T47D (cell line): ENCODE data around the gene HNRNPK.

DNA sequence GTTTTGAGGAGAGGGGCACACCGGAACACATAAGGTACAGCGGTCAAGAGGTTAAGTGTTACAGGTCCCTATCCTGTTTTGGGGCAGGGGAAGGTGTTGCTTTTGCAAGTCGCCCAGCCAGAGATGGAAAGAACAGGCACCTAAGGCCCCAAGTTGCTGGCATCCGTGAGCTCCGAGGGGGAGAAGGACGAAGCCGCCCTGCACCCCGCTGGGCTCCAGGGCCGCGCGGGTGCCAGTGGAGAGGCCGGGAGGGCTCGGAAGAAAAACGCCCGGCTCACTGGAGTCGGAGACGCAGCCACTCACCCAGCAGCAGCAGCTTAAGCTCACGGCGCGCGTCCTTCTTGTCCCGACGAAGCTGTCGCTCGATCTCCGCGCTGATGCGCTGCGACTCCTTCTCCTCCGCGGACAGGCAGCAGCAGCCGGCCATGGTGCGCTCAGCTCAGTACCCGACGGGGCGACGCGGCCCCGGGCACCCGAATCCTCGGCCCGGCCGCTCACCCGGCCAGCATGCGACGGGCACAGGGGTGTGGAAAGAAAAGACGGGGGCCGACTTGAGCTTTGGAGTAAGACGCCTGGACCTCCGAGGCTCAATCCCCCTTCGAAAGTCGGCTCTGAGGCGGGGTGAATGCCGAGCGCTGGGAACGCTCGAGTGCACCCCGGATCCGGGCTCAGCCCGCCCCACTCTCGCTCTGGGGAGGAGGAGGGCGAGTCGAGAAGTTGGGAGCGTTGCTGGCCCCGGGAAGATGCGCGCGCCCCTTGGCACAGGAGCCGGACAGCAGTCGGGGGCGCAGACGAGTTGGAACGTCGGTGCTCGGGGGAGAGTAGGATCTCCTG is 538 bp downstream of the GNA14 start:
- RRBS = 9% methylated on average over 15 of the region's 75 CpGs

DNA sequence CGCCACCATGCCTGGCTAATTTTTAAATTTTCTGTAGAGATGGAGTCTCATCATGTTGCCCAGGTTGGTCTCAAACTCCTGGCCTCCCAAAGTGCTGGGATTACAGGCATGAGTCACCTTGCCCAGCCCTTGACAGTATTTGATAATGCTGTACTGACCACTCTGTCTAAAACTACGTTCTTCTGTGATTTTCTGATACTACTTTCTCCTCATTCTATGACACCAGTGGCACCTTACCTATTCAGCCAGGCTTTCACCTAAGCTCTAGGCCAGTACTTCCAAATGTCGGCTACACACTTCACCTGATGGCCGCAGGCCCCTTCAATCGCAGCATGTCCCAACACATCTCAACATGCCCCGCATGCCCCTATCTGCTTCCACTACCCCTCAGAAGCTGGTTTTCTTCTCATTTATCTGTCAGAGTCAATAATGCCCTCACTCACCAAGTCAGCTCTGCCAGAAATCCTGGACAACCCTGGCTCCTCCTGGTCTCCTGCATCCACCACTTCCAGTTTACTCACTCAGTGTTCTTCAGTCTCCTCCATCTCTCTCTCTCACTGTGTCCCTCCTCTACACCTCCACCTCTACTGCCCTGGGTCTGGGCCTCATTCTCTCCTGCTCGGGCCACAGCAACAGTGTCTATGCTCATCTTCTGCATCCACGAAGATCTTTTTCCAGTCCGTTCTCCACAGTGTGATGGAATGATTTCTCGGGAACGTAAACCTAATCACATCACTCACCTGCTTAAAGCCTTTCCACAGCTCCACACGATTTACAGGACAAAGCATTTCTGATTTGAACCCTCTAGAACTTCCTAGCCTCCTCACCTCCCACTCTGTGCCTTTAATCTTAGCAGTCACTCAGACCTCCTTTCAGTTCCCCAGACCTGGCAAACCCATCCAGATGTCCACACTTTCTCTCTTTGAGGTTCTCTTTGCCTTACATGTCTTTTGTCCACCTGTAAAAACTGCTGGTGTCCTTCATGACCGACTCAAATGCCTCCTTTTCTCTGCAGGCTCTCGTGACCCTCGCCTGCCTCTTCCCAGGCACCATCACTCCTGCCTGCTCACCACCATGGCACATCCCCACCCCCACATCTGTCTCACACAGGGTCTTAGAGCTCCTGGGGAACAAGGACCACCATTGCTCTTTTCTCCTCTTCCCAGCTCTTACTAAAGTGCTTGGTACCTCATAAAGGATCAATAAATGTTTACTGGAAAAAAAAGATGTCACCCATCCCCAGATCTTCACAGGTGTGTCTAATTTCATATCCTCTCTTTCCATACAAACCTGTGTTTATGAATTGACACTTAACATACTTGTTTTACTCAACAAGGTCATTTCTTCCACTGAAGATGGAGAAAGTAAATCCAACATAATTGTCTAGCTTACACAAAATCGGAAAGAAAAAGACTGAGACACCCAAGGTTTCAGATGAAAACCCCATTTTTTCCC is 181.3 kb downstream of the GNAQ start:
- RRBS = no CpG with 5 or more reads among the region's 16 CpGs

GRCh38 chr9:77892171-77892769 is 139.3 kb downstream of the GNAQ start:
- RRBS = no CpG with 5 or more reads among the region's 4 CpGs

- RRBS = no CpG with 5 or more reads among the region's 2 CpGs
These were observed 123.2 kb downstream of the GNAQ start for GRCh38 chr9:77908333-77908869.

DNA sequence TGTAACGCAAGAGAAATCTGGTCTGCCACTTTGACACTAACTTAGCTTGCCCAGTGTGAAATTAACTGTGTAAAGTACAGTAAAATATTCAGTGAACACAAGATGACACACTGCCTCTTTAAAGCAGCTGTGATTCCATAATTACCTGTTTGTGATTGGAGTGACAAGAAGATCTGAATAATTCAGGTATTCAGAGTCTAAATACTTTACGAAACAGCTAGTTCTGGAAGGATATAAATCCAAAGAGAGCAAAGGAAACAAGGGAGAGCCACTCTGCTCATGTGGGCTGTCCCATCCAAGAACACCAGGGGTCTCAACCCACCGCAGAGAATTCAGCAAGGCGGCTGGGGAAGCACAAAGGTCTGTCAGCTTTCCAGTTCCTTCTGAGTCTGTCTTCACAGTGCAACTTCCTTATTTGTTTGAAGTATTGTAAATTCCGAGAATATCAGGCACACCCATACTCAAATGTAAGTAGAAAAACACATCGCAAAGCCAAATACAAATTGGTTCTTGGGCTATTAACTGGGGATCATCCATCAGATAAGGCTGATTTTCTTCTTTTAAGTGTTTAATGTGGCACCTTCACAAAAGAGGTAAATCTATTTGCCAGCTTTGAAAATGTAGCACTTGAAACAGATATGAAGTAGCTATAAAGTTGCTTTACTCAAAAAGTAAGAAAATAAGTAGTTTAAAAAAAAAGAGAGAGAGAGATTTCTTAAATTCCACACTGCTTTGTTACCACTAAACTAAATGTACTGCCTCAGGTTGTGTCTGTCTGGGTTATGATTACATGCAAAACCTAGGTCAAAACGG is 86.8 kb downstream of the GNAQ start:
- RRBS = no CpG with 5 or more reads among the region's 7 CpGs

DNA sequence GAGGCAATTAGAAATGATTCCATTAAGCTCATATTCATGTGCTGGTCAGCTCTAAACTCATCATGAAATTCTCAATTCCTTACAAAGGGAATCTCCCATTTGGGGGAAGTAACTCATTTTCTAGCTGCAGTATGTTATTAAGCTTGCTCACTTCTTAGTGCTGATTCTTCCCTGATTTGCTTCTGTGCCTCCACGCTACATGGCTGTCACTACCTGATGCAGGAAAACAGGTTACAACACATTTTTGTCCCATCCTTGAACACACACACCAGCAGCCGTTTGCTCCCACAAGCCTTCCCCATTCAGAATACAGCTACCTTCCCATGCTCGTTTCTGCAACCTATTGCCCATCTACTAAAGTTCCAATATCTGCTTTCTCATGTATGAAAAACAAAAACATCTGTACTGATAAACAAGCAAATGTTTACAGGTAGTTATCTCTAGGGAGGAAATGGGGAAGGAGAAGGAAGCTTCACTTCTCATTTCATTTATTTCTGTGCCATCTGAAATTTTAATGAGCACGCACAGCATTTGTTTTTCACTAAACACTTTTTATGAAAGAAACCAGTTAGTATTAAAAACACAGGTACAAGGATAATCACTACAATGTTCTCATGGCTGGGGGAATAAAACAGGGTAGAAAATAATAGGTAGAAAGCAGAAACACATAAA is 81.3 kb downstream of the GNAQ start:
- RRBS = no CpG with 5 or more reads among the region's 4 CpGs

- RRBS = no CpG with 5 or more reads among the region's 7 CpGs
These were observed 3.7 kb upstream of the GNAQ start for GRCh38 chr9:78035355-78035730.

DNA sequence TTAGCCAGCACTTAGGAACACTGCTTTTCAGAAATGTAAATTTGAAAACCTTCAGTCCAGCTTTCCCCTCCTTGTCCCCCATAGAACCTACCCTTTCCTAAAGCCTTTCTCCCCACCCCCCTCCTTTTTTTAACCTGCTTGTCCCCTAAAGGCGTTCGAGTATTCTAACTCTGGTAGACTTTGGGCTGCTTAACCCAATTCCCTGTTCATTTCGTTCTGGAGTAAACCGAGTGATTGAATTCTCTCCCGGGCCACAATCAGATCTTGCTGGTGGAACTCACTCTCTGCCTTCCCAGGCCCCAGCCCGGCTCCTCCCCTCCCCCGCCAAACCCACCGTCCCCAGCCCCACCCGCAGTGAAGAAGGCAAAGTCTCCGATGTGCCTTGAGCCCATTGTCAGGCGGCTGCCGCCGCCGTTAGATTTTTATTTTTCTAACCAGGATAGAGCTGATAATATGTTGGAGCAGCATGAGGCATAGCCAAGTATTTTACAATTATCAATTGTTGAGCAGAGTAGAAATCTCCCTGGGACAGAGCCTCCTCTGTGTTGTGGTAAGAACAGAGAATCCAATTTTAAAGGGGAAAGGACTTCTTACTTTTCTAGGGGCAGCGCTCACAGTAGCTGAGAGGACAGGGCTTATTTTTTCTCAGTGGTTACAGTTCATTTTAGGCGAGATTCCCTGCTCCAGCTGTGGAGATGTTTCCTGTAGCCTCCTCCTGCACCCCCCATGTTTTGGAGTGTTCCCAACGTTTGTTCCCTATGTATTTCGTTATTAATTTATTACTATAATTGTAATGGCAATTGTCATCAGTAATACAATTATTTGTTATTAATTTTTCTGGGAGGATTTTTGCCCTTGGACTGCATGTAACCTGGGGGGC is 1.2 kb downstream of the PSAT1 start:
- RRBS = 4% methylated on average over 2 of the region's 18 CpGs

GRCh38 chr9:79858526-79858885 is 286.7 kb downstream of the TLE4 start:
- RRBS = no CpG with 5 or more reads among the region's 3 CpGs

- RRBS = 62% methylated on average over 2 of the region's 11 CpGs
These were observed 543.8 kb downstream of the TLE1 start for GRCh38 chr9:81145433-81145996.

GRCh38 chr9:81599870-81600203 is 89.5 kb downstream of the TLE1 start:
- RRBS = no CpG with 5 or more reads among the region's 1 CpG

GRCh38 chr9:82091627-82092035 is 103.1 kb downstream of the SPATA31D1 start:
- RRBS = no CpG with 5 or more reads among the region's 2 CpGs

DNA sequence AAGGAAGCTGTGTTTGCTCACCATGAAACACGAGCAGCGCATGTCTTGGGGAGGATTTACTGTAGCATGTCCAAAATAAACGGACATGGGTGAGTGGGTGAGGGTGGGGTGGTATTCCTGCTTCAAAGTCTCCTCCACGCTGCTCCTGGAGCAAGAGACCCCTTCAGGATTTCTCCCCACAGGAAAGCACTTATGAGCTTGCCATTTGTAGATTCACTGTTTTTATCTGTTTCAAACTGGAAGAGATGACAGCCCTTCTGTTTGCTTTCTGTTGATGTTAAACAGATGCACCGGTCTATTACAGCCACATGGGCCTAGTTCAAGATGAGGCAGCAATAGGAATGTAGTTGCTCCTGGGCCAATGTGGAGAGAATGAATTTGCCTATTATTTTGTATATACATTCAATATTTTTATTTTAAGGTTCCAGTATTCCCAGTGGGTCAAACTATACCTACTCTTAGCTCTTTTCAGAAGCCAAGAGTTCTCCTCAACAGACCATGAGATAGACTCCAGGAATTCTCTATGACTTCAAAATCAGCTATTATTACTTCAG is 461.7 kb downstream of the RASEF start:
- RRBS = no CpG with 5 or more reads among the region's 5 CpGs

- RRBS = no CpG with 5 or more reads among the region's 4 CpGs
These were observed 2.5 kb downstream of the RASEF start for GRCh38 chr9:83060393-83060976.

GRCh38 chr9:83219603-83220047 is 156.7 kb upstream of the RASEF start:
- RRBS = no CpG with 5 or more reads among the region's 15 CpGs

DNA sequence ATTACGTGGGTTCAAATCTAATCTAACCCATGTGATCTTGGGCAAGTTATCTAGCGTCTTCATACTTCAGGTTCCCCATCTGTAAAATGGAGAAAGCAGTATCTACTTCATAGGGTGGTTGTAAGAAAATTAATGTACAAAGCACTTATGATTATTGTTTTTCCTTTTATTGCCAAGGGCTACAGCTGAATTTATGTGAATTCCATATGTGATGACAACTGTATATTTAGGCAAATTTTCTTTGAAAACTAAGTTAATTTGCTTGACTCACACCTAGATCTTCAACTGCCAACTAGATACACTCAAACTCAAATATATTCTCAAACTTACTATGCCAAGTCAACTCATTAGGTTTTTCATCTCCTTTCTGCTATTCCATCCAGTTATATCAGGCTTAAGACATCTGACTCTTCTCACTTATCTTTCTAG is 37.9 kb downstream of the UBQLN1 start:
- RRBS = no CpG with 5 or more reads among the region's 2 CpGs

GRCh38 chr9:83673810-83674558 is 33.8 kb downstream of the UBQLN1 start:
- RRBS = no CpG with 5 or more reads among the region's 4 CpGs

GRCh38 chr9:83737777-83738101 is 30.0 kb upstream of the UBQLN1 start:
- RRBS = no CpG with 5 or more reads among the region's 6 CpGs

DNA sequence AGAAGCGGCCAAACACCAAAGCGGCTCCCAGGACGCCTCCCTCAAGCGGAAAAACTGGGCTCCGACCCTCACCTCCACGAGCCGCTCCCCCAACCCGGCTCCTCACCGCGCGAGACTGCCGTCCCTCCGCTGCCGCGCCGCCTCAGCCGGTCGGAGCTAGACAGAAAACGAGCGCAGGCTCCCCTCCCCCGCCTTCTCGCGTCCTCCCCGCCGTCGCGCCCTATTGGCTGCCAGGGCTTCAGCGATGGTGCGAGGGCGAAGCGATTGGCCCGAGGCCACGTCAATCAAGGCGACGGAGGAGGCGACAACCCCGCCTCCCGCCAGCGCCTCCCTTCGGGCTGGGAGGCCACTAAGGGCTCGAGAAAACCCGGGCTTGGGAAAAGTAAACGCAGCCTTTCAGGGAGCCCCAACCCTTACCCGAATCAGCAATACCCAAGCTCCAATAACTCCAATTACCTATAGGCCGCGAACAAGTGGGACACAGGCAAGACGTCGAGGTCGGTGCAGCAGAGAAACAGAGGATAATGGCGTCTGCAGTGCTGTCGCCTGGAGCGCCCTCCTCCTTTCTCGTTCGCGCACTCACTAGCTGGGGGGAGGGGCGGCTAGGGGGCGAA is at the start of gene HNRNPK:
HNRNPK (minus strand) TSS at position 169 of the 614 bp plus-strand sequence.
- RRBS = 2% methylated on average over 14 of the region's 57 CpGs

DNA sequence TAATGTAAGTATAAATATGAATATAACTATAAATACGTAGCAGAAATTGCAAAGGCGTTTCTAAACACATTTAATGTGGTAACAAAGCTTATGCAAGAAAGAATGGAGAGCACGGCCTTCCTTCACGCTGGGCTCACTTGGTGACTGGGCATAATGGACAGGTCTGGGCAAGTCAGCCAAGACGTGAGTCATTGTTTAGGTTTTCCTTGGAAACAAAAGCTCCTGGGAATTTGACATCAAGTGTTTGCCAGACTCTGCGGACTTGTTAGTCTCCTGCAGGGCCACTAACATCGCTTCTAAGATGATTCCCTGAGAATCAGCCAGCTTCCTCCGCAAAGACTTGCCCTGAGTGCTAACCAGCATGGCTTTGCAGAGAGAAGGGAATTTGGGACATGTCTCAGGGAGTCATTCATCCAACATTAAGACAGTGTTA is 182.4 kb downstream of the NTRK2 start:
- RRBS = no CpG with 5 or more reads among the region's 8 CpGs